Fibroblast of the aortic adventitia (primary cell): Measurements from ENCODE around the gene GOLGA6L4.

- CAGE, long polyA plus RNA, result no peak
These were observed 715 bp upstream of the WHAMM start for GRCh38 chr15:82808683-82809143.

DNA sequence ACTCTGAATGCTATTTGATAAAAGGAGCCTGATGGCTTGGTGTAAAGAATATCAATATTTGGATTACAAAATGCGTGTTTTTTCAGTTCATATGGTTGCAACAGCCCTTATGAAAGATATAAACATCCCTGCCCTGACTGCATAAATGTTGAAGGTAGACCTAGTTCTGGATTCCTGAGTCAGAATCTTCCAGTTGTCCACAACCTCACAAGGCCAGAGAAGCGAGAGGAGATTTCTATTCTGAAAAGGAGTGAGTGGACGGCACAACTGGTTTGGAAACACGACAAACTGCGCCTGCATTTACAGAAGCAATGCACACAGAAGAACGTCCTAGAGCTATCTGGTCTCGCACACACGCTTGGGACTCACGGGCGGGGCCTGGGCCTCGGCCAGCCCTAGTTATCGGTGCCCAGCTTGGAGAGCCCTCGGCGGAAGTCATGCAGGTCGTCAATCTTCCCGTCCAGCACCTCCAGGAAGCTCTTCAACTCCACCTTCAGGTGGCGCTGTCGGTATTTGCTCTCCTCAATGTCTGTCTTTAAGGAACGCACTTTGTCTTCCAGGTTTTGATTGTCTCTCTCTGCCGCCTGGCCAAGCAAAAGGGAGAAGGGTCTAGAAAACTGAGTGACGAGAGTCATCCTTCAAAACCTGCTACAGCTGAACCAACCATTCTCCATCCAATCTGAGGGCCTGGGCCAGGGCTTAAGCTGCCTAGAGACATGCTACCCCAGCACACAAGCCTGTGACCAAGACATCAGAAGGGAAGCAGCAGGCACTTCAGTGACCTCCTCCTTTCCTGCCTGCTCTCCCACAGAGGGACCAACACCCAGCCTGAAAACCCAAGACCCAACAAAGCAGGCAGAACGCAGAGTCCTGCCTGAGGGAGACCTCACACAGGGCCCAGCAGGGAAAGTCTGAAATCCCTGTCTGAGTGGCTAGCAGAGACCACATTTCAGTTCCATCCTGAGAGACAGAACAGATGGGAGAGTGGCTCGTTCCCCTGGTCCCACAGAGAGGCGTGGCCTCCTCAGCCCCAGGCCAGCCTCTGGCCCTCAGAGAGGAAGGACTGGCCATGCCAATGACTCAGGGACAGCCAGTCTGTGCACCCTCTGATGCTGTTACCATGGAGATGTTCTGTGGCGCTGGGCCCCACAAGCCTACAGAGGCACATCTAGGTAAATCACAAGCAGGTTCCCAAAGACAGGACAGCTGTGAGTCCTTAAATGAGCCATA is 40.3 kb downstream of the WHAMM start:
- CAGE, long polyA plus RNA, result no peak

DNA sequence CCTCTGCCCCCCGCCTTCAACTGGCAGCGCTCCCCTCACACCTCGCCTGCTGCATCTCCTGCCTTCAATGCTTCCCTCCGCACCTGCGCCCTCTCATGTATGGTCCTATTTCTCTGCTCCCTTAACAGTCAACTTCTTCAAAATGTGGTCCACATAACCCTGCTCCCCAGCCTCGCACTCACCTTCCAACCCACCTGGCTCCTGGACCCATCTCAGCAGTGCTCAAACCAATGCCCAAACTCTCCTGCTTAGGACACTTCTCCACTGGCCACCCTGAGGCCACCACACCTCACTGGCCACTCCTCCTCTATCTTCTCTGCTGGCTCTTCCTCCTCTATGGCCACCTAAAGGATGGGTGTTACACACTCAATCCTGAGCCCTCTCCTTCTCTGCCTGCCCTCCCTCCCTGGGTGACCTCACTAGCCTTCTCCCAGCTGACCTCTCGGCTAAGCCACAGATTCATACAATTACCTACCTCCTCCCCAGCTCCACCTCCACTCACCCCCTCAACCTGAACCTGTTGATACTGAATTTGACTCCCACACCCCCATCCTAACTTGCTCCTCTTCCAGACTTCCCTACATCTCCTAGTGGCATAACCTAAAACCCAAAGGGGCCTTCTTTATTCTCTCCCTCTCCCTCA is 17.3 kb downstream of the HOMER2 start:
- CAGE, long polyA plus RNA, result no peak

- CAGE, long polyA plus RNA, result no peak
These were observed 18.4 kb upstream of the C15orf40 start for GRCh38 chr15:83029683-83030347.

GRCh38 chr15:83283930-83284502 is 448 bp downstream of the BNC1 start:
- CAGE, long polyA plus RNA, result no peak

DNA sequence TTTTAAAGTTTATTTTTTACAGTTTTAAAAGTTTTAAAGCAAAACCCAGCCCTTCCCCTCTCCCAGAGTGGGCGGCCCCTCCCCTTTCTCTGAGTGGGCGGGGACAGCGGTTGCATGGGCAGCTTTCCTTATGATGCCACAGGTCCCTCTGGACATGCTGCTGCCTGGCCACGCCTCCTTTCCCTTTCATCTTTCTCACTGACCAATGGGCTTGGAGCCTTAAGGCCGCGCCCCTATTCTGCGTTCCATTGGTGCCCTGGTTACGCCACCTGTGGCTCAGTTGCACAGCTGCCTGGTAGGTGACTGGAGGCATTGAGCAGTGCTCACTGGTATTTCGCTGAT is at the start of gene GOLGA6L4:
Gene GOLGA6L4 (plus strand): TSS at position 279 of the 342 bp plus-strand sequence.
- CAGE, long polyA plus RNA, result no peak

DNA sequence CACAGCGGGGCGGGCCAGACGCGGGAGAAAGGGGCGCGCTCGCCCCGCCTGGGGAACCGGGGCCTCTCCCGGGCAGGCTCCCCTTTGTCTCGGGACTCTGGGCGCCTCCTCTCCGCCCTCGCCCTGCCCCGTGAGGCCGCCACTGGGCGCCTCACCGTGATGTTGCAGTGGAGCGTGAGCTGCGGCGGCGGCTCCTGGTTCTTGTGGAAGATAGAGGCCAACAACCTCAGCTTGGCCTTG is 179.3 kb upstream of the ZSCAN2 start:
- CAGE, long polyA plus RNA, result no peak

DNA sequence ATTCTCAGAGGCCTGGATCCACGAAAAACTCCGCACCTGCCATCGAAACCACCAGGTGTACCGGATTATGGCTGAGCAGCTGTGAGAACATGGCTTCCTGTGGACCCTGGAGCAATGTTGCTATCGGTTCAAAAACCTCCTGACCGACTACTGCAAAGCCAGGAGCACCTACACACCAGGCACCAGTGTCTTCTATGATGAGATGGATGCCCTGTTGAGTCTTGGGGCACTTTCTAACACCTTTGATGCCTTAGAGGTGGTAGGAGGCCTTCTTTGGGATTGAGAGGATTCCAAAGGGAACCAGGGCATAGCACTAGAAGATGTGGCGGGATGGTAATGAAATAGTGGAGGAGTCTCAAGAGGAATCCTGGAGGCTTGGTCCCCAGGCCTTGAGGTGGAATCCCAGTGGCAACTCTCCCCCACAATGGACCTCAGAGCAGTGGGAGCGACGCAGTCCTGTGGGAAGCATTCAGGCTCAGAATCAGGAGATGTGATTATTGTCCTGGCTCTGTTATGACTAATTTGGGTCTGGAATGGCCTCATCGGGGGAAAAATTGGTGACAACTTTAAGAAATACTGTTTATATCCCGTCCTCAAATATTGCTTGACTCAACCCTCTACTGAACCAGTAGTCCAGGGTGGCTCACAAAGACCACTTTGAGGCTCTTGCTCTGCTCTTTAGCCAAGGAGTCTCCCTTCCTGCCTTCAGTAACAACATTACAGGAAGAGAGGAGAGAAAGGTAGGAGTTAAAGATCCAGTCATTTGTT is 14.1 kb downstream of the WDR73 start:
- CAGE, long polyA plus RNA, result no peak

GRCh38 chr15:84747171-84747939 is 1.0 kb upstream of the ZNF592 start:
- CAGE, long polyA plus RNA, result no peak

GRCh38 chr15:84810041-84810855 is 6.9 kb upstream of the ALPK3 start:
- CAGE, long polyA plus RNA, result no peak

GRCh38 chr15:84819158-84819996 is 2.2 kb downstream of the ALPK3 start:
- CAGE, long polyA plus RNA, result no peak

DNA sequence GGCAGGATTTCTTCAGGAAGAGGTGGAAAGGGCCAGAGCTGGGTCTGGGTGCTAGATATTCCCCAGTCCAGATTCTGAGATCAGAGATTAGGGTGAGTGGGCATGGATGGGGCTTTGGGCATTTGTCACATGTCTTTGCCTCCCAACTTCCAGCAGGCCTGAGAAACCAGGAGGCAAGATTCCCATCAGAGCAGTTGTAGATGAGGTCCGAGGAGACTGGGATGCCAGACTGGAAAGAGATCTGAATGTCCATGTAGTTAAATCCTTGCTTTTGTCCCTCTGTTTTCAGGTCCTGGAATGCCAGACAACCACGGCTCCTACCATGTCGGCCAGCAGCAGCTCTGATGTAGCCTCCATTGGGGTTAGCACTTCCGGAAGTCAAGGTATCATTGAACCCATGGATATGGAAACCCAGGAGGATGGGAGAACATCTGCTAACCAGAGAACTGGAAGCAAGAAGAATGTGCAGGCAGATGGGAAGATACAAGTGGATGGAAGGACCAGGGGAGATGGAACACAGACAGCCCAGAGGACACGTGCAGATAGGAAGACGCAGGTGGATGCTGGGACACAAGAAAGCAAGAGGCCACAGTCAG is 28.3 kb upstream of the SLC28A1 start:
- CAGE, long polyA plus RNA, result no peak

- CAGE, long polyA plus RNA, result no peak
These were observed 888 bp upstream of the SLC28A1 start for GRCh38 chr15:84883360-84884188.

- CAGE, long polyA plus RNA, result no peak
These were observed 20.0 kb downstream of the SLC28A1 start for GRCh38 chr15:84904416-84904895.

DNA sequence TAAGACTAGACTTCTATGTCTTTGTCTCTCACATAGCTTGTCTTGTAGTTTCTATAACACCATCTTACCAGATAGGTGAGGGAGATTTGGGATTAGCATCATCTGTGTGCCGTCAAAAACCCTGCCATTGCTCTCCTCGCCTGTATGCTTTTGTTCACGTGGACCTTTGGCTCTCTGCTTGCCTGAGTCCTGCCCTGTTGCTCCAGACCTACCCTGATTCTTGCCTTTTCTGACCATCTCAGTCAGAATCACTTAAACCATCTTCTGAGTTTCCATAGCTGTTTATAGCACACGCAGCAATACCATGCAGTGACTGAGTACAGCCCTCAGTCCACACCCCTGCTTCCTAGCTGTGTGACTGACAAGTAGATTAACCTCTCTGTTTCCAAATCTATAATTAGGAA is 49.6 kb downstream of the PDE8A start:
- CAGE, long polyA plus RNA, result no peak

DNA sequence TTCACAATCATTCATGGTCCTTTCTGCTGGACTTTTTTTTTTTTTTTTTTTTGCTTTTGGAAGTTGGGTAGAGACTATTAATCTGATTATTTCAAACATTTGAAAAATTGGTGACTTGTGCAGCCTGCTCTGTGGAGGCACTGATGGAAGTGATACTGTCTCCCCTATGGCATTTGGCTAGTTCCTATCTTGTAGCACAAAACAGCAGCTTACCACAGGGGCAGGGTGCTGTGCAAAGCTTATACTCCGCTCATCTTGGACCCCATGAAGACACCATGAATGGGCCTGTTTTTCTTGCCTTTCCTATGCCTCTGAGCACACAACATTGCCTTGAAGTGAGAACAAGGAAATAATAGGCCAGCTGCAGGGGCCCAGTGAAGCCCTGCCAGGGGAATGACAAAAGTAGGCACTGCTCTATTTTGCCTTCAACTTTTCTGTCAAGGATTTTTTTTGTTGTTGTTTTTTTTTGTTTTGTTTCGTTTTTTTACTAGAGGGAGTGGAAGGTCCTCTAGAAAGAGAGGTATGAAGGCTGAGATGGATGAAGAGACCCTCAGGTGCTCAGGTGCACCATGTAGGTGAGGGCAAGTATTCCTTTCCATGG is 110.3 kb downstream of the PDE8A start:
- CAGE, long polyA plus RNA, result no peak

DNA sequence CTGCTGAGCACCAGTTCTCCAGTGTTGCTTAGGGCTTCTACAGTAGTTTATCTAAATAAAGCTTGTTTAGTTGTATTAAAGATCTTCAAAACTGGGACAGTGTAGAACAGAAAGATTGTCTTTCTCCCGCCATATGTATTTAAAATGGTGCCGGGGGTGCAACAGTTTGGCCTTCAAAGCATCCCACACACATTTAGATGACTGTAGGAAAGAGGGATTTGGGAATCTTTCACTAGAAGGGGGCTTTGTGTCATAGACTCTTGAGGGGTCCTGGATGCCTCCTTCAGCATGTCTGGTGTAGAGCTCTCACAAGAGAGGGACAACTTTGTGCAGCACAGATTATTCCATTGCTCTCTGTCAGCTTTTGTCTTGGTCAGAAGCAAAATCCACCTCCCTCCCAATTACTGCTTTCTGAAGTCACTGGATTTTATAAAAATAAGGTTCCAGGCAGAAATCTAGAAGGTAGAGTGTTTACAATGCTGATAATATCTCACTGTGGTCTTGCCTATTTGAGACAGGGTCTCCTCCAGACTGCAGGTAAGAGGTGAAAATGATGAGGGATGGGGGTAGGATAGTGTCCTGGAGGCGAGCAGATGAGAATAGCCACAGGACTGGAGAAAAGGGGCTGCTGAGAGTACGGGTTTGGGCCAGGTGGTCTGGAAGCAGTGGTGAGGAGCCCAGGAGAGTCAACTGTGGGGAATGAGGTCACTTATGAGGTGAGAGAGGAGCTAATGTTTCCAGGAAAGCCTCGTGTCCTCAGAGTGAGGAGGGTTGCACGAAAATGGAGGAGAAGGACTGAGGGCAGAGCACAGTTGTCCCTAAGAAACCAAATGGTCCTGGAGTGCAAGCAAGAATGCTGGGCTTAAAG is 132.9 kb downstream of the PDE8A start:
- CAGE, long polyA plus RNA, result no peak

DNA sequence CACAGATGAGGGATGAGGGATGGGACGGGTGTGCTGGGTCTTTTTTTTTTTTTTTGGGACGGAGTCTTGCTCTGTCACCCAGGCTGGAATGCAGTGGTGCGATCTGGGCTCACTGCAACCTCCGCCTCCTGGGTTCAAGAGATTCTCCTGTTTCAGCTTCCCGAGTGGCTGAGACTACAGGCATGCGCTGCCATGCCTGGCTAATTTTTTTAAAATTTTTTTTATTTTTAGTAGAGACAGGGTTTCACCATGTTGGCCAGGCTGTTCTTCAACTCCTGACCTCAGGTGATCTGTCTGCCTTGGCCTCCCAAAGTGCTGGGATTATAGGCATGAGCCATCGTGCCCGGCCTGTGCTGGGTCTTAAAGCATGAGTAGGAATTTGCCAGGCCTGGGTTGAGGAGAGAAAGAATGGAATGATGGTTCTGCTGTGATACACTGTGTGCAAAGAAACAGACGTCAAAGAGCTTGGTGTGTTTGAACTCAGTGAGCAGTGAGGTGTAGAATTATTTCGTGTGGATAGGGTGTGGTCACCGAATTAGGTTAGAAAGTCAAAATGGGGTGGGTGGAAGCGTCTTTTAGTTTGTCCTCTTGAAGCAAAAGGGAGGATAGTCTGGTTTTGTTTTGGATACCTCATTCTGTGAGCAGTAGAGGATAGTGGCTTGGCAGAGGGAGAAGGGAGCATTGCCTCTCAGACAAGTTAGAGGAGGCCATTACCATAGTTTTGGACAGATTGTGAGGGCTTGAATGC is 27.0 kb downstream of the AKAP13 start:
- CAGE, long polyA plus RNA, result no peak

DNA sequence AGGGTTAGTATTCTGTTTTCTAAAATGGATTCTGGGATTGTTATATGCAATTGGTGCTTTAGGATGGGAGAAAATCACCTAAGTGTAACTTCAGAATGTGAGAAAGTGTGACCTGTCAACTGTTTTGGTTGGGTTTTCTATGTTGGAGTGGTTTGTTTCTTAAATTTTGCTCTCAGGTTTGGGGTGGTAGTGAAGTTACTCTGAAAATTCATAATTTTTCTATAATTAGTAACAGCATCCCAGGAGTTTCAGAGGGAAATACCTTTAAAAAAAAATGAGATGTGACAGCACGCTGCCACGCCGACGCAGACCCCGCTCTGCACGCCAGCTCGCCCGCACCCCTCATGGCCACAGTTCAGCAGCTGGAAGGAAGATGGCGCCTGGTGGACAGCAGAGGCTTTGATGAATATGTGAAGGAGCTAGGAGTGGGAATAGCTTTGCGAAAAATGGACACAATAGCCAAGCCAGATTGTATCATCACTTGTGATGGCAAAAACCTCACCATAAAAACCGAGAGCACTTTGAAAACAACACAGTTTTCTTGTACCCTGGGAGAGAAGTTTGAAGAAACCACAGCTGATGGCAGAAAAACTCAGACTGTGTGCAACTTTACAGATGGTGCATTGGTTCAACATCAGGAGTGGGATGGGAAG is 34.6 kb downstream of the AKAP13 start:
- CAGE, long polyA plus RNA, result no peak

GRCh38 chr15:85415536-85416150 is 35.2 kb downstream of the AKAP13 start:
- CAGE, long polyA plus RNA, result no peak